ENCODE data around the gene NYAP1.

DNA sequence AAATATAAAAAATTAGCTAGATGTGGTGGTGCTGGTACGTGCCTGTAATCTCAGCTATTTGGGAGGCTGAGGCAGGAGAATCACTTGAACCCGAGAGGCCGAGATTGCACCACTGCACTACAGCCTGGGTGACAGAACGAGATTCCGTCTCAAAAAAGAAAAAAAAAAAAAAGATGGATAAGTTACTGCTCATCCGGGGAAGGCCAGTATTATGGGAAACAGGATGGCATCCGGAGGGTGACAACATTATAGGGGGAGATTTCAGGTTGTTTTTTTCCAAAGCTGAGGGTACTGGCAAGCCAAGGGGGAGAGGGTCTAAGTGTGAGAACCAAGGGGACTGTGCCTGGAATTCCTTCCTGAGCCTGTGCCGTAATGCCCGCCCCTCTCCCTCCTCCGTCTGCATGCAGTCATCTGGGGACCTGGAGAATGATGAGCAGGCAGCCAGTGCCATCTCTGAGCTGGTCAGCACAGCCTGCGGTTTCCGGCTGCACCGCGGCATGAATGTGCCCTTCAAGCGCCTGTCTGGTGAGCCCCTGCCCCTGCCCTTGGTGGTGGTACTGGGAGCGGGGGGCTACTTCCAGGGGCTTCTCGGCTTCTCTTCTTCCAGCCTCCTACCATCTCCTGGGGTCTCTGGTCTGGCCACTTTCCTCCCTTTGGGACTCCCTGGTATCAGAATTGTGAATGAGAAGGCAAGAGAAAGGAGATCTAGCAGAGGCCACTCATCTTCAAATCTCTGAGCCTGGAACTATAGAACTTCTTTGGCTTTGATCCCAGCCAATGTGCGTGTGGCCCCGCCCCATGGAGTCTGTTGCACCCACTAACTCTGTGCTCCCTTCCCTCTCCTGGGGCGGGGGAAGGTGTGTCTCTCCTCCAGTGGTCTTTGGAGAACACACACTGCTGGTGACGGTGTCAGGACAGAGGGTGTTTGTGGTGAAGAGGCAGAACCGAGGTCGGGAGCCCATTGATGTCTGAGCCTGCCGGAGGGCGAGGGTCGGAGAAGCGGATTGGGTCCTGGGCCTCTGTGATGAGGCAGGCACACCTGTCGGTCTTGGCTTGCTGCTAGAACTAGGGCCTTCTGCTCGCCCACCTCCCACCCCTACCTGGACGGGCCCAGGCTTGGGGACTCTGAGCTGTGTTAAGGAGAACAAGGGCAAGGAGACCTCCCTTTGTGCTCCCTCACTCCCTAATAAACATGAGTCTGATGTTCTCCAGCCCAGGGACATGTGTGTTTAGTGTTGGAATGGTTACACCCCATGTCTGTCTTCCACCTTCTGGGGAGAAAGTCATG lies 4.7 kb downstream of the LAMTOR4 start:
- PRO-cap, 5 experiments = no peak in any of the 5 experiments
- RAMPAGE, long total RNA, 2 experiments = no peak in any of the 2 experiments
- RRBS = no CpG with 5 or more reads among the region's 30 CpGs

DNA sequence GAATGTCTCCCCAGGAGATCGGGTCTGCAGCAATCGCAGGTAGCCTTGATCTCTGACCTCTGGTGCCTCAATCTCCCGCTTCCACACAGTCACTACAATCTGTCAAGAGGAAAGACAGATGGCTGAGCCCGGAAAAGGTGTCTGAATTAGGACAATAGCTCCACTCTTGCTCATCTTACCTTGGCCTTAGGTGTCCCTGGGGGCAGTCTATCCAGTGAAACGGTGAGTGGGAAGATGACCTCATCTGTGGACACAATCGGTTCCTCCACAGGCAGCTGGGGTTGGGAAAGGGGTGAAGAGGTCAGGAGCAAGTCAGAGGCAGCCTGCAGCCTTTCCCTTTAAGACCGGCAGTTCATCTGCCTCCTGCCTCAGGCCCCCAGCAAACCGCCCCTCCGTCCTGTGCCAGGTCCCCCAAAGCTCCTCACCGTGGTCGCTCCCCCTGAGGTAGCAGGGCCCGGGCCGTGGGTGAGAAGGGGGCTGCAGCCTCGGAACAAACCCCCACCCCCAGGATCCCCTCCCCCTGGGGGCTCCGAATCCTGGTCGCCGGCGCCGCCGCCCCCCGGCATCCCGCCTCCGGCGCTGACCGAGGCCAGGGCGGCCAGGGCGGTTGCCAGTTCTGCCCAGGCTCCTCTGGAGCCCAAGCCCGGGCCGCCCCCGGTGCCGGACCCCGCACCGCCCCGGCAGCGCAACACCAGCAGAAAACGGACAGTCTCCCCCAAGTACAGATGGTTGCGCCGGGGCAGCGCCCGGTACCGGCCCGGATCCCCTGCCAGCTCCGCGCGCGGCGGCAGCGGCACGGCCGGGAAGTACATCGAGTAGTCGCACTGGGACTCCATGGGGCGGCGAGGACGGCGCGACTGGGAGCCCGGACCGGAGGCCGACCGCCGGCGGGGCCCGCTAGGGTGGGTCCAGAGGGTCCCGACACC lies 596 bp downstream of the TRAPPC14 start:
- PRO-cap, 5 experiments = peak in 2 of 5 experiments; most common plus-strand start position 287 of the sequence (in 1); most common minus-strand start position 188 of the sequence (in 1)
- RAMPAGE, long total RNA, 2 experiments = no peak in any of the 2 experiments
- RRBS = 3% methylated on average over 41 of the region's 65 CpGs

DNA sequence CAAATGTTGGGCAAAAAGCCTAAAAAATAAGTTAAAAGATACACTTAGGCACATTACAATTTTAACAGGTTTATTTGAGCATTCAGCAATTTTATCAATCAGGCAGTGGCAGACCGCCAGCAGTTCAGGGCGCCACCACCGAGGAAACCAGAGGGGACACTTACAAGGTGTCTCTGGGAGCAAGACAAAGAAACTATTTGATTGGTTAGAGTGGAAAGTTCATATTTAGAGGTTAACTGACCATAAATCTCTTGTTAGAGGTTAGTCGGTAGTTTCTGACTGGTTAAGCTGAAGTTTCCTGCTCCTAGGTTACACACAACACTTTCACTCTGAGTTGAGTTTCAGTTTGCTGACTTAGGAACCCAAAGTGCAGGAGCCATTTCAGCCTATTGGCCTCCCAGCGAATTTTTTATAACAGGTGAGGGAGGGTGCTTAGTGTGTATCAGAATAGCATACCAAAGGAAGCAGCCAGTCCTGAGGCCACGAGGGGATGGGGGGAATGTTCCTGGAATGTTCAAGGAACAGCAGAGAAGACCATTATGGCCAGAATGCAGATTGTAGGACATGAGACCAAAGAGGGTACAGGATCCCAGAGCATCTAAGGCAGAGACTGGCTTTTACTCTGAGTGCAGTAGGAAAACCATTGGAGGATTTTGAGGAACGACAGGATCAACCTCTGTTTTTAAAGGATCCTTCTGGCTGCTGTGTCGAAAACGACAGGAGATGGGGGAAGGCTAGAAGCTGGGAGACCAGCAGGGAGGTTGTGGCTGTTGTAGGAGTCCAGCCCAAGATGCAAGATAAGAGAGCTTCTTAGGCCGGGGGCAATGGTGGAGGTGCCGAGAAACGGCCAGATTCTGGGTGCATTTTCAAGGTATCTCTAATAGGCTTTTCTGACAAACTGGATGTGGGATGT lies 10.6 kb upstream of the PVRIG start:
- PRO-cap, 5 experiments = no peak in any of the 5 experiments
- RAMPAGE, long total RNA, 2 experiments = no peak in any of the 2 experiments
- RRBS = no CpG with 5 or more reads among the region's 12 CpGs

- PRO-cap, 5 experiments = no peak in any of the 5 experiments
- RAMPAGE, long total RNA, 2 experiments = no peak in any of the 2 experiments
- RRBS = no CpG with 5 or more reads among the region's 15 CpGs
Observed at GRCh38 chr7:100243314-100243936, 23.7 kb downstream of the PVRIG start.

- PRO-cap, 5 experiments = no peak in any of the 5 experiments
- RAMPAGE, long total RNA, 2 experiments = no peak in any of the 2 experiments
- RRBS = no CpG with 5 or more reads among the region's 5 CpGs
Observed at GRCh38 chr7:100353537-100354254, 4.2 kb upstream of the PILRB start.

GRCh38 chr7:100366778-100367004 lies 6.6 kb upstream of the PILRA start:
- PRO-cap, 5 experiments = no peak in any of the 5 experiments
- RAMPAGE, long total RNA, 2 experiments = no peak in any of the 2 experiments
- RRBS = no CpG with 5 or more reads among the region's 7 CpGs

GRCh38 chr7:100371562-100372254 lies 1.6 kb upstream of the PILRA start:
- PRO-cap, 5 experiments = no peak in any of the 5 experiments
- RAMPAGE, long total RNA, 2 experiments = no peak in any of the 2 experiments
- RRBS = no CpG with 5 or more reads among the region's 8 CpGs

- PRO-cap, 5 experiments = no peak in any of the 5 experiments
- RAMPAGE, long total RNA, 2 experiments = no peak in any of the 2 experiments
- RRBS = 81% methylated on average over 4 of the region's 13 CpGs
Observed at GRCh38 chr7:100397112-100398003, 24.1 kb downstream of the PILRA start.

DNA sequence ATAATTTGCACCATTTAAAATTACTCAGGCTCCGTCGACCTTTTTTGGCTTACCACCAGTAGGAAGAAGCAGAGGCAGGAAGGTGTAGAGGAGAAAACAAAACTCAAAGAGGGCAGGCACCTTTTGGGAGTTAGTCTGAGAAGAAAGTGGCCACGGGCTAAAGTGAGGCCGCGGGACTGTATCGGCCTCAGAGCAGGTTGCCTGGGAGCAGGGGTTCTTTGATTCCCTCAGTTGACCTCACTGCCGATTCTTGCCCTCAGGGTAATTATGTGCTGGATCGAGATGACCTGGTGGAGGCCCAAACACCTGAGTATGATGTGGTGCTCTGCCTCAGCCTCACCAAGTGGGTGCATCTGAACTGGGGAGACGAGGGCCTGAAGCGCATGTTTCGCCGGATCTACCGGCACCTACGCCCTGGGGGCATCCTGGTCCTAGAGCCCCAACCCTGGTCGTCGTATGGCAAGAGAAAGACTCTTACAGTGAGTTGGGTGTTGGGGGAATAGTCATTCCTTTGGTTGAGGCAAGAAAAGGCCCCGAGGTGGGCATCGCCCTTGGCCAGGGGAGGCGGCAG lies 3.1 kb downstream of the MEPCE start:
- PRO-cap, 5 experiments = no peak in any of the 5 experiments
- RAMPAGE, long total RNA, 2 experiments = no peak in any of the 2 experiments
- RRBS = no CpG with 5 or more reads among the region's 19 CpGs

DNA sequence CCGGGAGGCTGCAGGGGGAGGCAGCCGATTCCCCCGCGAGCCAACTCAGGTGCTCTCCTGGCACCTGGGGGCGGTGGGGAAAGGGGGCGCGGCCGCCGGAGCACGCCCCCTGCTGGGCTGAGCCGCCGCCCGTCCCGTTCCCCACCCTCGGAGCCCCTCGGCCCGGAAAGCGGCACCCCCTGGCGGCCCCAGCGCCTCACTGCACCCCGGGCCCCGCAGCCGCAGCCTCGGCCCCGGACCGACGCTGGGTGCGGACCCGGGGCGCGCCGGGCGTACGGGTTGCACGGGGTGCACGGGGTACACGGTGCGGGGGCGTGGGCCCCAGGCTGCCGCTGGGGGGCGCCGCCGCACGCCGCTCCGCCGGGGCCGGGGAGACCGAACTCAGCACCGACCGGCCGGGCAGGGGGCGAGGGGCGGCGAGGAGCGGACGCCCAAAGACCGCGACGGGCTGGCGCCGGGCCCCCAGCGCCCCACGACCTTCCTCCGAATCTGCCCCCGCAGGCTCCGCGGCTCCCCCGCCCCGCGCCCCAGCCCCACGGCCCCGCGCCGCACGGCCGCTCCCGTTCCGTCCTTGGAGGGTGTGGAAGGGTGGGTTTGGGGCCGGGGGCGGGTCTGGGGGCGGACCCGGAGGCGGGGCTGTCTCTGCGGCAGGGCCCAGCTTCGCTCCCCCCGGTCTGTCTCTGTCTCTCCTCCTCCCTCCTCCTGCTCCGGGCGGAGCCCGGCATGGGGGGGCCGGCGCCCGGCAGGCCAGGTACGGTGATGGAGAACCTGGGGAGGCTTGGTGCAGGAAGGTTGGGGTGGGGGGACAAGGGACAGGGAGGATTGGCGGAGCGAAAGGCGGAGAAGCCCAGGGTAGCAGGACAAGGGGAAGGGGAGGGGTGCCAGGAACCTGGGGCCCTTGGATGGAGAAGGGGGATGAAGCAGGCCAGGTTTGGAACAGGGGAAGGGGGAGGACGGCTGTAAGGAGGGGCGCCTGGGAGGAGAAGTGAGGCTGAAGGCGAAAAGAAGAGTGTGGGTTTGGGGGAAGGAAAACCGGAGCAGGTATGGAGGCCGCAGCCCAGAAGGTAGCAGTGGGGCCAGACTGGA lies at the start of gene NYAP1:
Gene NYAP1 (plus strand): TSS at position 677 of the 1,086 bp plus-strand sequence.
- PRO-cap, 5 experiments = peak in 5 of 5 experiments; most common minus-strand start position 573 of the sequence (in 4)
- RAMPAGE, long total RNA, 2 experiments = no peak in any of the 2 experiments
- RRBS = 6% methylated on average over 51 of the region's 102 CpGs

GRCh38 chr7:100544382-100545460 lies 5.7 kb downstream of the AGFG2 start:
- PRO-cap, 5 experiments = peak in 5 of 5 experiments; most common plus-strand start chr7:100544596 (in 1); most common minus-strand start chr7:100545120 (in 5)
- RAMPAGE, long total RNA, 2 experiments = no peak in any of the 2 experiments
- RRBS = no CpG with 5 or more reads among the region's 8 CpGs

GRCh38 chr7:100580946-100581829 lies 4.7 kb downstream of the LRCH4 start:
- PRO-cap, 5 experiments = no peak in any of the 5 experiments
- RAMPAGE, long total RNA, 2 experiments = no peak in any of the 2 experiments
- RRBS = 97% methylated on average over 6 of the region's 18 CpGs

GRCh38 chr7:100604671-100604985 lies 2.5 kb downstream of the PCOLCE start:
- PRO-cap, 5 experiments = peak in 4 of 5 experiments; most common plus-strand start chr7:100604897 (in 4); most common minus-strand start chr7:100604761 (in 1)
- RAMPAGE, long total RNA, 2 experiments = no peak in any of the 2 experiments
- RRBS = 0% methylated on average over 2 of the region's 22 CpGs

DNA sequence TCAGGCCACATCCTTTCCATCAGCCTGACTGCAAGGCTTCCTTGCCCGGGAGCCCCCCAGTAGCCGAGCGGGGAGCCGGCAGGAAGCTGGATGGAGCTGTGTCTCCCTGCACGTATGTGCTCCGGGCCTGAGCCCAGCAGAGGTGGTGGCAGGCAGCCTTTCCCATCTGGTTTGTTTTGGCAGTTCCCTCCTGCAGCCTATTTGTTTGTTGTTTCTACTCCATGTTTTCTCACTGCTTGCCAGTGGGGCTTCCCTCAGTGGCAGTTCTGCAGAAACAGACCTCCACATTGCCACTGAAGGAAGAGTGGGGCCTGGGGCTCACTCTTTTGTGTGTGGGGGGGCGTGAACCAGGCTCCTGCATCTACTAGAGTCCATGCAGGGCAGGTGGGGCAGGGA lies 5.5 kb downstream of the POP7 start:
- PRO-cap, 5 experiments = peak in 4 of 5 experiments; most common minus-strand start position 173 of the sequence (in 4)
- RAMPAGE, long total RNA, 2 experiments = no peak in any of the 2 experiments
- RRBS = 42% methylated on average over 2 of the region's 7 CpGs

DNA sequence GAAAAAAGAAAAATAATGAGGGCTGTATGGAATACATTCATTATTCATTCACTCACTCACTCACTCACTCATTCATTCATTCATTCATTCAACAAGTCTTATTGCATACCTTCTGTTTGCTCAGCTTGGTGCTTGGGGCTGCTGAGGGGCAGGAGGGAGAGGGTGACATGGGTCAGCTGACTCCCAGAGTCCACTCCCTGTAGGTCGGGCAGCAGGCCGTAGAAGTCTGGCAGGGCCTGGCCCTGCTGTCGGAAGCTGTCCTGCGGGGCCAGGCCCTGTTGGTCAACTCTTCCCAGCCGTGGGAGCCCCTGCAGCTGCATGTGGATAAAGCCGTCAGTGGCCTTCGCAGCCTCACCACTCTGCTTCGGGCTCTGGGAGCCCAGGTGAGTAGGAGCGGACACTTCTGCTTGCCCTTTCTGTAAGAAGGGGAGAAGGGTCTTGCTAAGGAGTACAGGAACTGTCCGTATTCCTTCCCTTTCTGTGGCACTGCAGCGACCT lies 2.2 kb downstream of the EPO start:
- PRO-cap, 5 experiments = peak in 3 of 5 experiments; most common plus-strand start position 221 of the sequence (in 2)
- RAMPAGE, long total RNA, 2 experiments = no peak in any of the 2 experiments
- RRBS = no CpG with 5 or more reads among the region's 11 CpGs

- PRO-cap, 5 experiments = peak in 1 of 5 experiments; most common minus-strand start chr7:100867838 (in 1)
- RAMPAGE, long total RNA, 2 experiments = no peak in any of the 2 experiments
- RRBS = 8% methylated on average over 10 of the region's 30 CpGs
Observed at GRCh38 chr7:100867450-100868071, 374 bp downstream of the TRIP6 start.

- PRO-cap, 5 experiments = no peak in any of the 5 experiments
- RAMPAGE, long total RNA, 2 experiments = no peak in any of the 2 experiments
- RRBS = no CpG with 5 or more reads among the region's 16 CpGs
Observed at GRCh38 chr7:101094664-101095354, 9.5 kb downstream of the TRIM56 start.

DNA sequence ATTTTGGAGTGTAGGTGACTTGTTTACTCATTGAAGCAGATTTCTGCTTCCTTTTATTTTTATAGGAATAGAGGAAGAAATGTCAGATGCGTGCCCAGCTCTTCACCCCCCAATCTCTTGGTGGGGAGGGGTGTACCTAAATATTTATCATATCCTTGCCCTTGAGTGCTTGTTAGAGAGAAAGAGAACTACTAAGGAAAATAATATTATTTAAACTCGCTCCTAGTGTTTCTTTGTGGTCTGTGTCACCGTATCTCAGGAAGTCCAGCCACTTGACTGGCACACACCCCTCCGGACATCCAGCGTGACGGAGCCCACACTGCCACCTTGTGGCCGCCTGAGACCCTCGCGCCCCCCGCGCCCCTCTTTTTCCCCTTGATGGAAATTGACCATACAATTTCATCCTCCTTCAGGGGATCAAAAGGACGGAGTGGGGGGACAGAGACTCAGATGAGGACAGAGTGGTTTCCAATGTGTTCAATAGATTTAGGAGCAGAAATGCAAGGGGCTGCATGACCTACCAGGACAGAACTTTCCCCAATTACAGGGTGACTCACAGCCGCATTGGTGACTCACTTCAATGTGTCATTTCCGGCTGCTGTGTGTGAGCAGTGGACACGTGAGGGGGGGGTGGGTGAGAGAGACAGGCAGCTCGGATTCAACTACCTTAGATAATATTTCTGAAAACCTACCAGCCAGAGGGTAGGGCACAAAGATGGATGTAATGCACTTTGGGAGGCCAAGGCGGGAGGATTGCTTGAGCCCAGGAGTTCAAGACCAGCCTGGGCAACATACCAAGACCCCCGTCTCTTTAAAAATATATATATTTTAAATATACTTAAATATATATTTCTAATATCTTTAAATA lies 11.4 kb downstream of the SERPINE1 start:
- PRO-cap, 5 experiments = peak in 2 of 5 experiments; most common plus-strand start position 75 of the sequence (in 1); most common minus-strand start position 539 of the sequence (in 2)
- RAMPAGE, long total RNA, 2 experiments = no peak in any of the 2 experiments
- RRBS = no CpG with 5 or more reads among the region's 18 CpGs

DNA sequence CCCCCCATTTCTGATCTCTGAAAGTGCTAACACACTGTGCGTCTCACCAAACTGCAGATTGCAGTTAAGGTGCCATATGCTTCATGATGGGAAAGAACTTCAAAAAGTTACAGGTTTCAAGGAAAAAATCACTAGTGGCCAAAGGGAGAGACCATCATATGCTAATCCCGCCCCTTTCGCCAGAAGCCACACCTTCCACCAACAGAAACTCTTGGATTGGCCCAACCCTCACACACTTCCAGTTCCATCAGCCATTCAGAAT lies 2.2 kb upstream of the NAT16 start:
- PRO-cap, 5 experiments = no peak in any of the 5 experiments
- RAMPAGE, long total RNA, 2 experiments = no peak in any of the 2 experiments
- RRBS = no CpG with 5 or more reads among the region's 3 CpGs

GRCh38 chr7:101233855-101234335 lies 3.7 kb downstream of the CLDN15 start:
- PRO-cap, 5 experiments = no peak in any of the 5 experiments
- RAMPAGE, long total RNA, 2 experiments = no peak in any of the 2 experiments
- RRBS = no CpG with 5 or more reads among the region's 14 CpGs

All from liver (tissue), 9 donors.